Thoracic aorta (tissue), 1 donor: ENCODE results near the genes FAM172A and GPR150.

- RAMPAGE, long total RNA: no peak
Measured at GRCh38 chr5:91373278-91374266, 9.5 kb downstream of the ARRDC3 start.

DNA sequence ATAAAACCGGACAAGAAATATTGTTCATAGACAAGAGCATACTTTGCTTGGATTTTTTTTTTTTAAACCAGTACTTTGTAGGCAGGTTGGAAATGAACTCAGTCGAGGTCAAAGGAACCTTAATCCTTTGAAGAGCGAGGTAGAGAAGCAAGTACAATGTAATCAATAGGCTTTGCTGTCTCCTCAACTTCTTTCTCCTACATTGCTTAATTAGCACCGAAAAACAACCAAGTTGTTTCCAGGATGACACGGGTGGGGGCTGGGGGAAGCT is 683 bp upstream of the ARRDC3 start:
- RAMPAGE, long total RNA: no peak

DNA sequence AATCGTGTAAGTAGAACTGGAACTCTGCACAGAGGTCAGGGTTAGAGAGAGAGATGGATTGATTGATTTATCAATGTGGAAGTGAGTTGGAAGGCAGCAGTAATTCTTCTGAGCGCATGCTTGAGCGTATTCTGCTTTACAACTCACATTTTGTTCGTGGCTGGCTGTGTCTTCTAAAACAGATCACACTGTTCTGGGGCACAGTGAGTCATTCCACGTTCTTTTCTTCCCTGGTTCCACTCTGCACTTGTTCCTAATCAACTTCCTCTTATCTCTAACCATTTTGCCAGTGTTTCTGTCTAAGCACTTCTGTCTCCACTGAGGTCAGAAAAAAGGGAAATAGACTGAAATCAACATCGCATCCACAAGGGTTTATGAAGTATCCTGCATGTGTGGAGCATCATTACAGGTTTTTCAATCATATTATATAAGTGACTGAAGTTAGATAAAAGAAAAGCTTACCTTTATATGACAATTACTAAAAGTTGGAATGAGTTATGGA is 86.7 kb upstream of the ARRDC3 start:
- RAMPAGE, long total RNA: no peak

- RAMPAGE, long total RNA: no peak
Measured at GRCh38 chr5:92927099-92927508, 655.9 kb upstream of the NR2F1 start.

DNA sequence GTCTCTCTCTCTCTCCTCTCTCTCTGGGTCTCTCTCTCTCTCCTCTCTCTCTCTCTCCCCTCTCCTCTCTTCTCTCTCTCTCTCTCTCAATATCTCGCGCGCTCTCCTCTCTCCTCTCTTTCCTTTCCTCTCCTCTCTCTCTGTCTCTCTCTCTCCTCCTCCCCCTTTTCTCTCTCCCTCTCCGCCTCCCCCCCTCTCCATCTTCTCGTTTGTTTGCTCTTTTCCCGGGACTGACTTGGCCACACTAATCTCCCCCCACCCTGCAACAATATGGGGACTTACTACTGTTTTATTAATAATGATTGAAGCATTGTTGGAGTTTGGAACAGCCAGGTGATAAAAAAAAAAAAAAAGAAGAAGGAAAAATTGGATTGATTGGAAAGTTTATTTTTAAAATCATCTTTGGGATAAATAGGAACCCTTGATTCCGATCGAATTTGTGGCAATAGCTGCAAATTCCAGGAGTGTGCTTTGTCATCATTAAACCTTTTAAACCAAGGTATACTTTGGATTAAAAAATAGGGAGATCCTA is 1.0 kb upstream of the NR2F1 start:
- RAMPAGE, long total RNA: no peak

GRCh38 chr5:93600310-93600880 is 17.4 kb downstream of the NR2F1 start:
- RAMPAGE, long total RNA: no peak

- RAMPAGE, long total RNA: no peak
Measured at GRCh38 chr5:93601369-93602265, 18.6 kb downstream of the NR2F1 start.

GRCh38 chr5:93622247-93622917 is 39.4 kb downstream of the NR2F1 start:
- RAMPAGE, long total RNA: no peak

DNA sequence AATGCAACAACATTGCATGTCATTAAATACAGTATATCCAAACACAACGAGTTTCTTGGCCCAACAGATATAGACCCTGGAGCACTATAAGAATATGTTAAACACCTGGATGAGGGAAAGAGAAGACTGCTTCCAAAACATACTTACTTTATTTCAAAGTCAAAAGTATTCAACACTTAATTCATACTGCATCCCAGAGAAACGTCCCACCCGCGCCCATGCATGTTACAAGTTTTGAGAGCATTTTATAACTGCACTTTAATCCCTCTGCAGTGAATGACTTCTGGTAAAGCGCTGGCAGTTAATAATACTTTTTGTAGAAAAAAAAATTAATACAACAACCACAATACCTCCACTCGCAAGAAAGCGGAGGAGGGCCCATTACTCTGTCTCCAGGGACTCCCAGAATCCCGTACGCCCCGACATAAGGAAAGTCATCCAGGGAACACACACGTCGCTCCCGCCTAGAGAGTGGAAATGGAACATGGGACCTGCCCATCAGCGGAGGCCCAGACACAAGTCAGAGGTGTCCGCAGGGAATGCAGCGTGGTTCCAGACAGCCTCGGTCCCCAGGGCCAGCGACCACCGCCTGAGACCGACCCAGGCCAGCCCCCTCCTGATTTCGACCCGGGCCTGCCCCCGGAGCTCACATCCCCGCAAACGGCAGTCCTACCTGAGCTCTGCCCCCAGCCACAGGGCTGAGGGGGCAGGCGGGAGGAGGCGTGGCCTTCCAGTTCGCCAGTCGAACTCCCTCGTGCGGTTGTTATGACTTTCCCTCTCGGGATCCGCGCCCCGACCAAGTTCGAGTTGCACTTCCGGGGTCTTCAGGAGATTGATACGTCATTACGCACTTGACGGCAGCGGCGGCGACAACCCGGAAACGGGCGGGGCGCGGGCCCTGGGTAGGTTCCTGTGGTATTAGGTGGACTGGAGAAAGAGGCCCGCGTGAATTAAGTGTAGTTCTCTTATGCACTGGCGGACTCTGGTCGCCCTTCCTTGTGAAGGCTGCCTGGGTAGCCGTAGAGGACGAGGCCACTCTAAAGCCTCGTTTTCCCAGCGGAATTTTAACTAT is at the start of gene FAM172A:
FAM172A (minus strand) TSS at position 826 of the 1,072 bp plus-strand sequence.
- RAMPAGE, long total RNA: start-site peak on the minus strand centred at position 711 of the sequence, 35 bp wide, 69 reads; start-site peak on the minus strand centred at position 812 of the sequence, 40 bp wide, 240 reads

- RAMPAGE, long total RNA: no peak
Measured at GRCh38 chr5:94471505-94471889, 146.9 kb downstream of the KIAA0825 start.

DNA sequence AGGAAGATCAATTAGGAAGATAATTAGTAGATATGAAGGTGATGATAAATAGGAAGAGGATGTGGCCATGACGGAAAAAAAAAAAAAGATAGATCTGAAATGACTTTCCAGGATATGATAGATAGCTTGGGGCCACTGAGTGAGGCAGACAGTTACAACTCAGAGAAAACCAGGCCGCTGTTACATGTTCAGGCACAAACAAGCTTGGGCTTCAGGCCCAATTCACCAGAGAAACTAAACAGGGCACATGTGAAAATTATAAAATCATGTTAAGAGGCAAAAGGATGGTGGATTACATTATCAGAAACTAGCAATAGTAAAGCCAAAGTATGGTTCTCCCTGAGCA is 43.1 kb downstream of the KIAA0825 start:
- RAMPAGE, long total RNA: no peak

GRCh38 chr5:94707135-94707736 is 88.8 kb downstream of the SLF1 start:
- RAMPAGE, long total RNA: no peak

DNA sequence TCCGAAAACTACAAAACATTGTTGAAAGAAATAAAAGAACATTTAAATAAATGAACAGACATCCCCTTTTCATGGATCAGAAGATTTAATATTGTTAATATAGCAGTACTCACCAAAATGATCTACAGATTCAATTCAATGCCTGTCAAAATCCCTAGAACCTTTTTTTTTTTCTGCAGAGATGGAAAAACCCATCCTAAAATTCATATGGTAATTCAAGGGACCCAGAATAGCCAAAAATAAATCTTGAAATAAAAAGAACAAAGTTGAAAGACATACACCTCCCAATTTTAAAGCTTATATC is 5.2 kb downstream of the ARSK start:
- RAMPAGE, long total RNA: no peak

GRCh38 chr5:95619821-95620233 is at the start of gene GPR150:
Gene GPR150, plus strand, starts transcription at chr5:95620087.
- RAMPAGE, long total RNA: no peak

DNA sequence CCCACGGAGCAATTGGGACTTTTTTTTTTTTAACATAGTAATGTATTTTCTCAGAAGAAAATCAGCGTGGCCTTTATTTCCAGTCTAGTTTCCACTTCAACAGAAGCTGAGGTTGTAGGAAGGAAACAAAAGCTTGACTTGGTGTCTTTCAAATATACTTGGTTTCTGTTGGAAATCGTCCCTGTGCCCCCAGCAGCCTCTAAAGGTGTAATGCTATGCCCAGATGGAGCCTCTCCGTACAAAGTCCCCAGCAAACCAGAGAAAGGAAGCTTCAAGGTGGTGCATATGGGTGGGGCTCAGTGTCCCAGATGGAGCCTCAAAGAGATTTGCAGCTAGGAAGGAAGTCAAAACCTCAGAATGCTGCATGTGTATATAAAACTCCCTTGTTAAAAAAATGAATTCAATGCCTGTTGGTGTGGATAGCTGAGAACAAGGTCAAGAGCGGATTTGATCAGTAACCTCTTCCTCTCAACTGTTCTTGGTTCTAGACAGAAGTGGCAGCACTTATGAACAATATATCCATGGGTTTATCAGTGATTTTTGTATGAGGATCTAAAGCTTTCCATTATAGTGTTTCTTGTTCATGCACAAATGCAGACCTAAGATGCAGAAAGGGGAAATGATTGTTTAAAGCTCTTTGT is 2.4 kb downstream of the GPR150 start:
- RAMPAGE, long total RNA: no peak

DNA sequence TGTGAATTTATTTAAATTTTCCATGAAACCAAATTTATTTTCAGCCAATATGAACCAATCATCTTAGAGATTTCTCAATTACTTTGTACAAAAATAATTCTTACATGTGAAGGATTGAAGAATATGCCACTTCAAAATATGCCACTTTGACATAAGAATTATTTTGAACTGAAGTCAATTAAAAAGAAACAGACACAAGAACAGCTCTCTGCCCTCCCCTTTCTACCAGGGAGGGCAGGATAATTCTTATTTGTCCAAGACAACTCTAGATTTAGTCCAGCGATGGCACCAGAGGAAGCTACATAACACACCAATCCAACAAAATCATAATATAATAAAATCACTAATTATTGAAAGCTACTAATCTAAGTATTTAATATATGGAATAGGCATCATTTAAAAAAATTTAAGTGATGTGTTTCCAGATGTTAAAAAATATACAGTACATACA is 11.8 kb upstream of the SPATA9 start:
- RAMPAGE, long total RNA: no peak

DNA sequence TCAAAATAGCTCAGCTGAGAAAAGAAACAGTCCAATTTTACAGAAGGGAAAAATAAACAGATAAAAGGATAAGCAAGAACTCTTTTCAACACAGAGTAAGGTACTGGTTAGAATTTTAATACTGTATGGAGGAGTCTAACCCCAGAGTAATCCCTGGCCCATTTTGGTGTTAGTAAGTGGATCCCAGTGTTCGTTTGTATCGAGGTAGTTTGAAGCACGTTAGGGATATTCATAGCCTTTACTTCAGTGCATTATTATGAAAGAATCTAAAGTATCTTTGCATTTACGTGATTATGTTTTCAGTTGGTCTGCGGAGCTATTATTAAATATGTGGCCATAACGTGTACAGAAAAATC is 912 bp upstream of the RHOBTB3 start:
- RAMPAGE, long total RNA: no peak

DNA sequence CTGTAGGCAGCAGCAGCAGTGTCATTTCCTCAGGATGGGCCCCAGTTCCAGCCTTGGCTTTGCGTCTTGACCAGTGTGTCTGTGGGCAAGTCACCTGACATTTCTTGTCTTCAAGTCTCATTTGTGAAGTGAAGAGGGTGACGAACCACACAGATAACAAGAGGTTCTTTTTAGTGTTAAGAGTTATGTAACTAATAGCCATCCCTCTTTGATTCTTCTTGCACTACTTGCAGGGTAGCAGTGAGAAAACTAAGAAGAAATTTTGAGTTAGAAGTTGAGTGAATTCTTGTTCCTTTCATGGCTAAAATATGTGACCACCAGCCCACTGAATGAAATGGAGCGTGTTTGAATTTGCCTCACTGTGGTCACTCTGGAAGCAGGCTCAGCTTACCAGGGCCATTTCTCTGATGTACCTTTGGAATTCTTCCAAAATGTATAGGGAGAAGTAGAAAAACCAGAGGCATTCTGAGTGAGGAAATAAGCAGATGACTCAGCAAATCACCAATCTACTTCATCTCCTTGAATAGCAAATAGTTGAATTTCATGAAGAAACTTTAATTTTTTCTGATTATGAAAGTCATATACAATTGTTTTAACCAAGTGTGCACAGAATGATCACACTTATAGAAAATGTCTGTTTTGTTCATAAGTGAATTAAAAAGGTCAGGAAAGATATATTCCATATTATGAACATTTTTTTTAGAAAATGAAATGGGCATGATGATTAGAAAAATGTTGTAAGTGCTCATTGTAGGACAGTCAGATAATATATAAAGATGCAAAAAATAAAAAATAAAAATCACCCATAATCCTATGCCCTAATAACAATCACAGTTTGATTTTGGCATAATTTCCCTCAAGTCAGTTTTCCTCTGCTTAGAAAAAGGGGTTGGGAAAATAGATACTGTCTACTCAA is 42.6 kb downstream of the RHOBTB3 start:
- RAMPAGE, long total RNA: start-site peak on the plus strand centred at position 216 of the sequence, 869 bp wide, 10 reads

DNA sequence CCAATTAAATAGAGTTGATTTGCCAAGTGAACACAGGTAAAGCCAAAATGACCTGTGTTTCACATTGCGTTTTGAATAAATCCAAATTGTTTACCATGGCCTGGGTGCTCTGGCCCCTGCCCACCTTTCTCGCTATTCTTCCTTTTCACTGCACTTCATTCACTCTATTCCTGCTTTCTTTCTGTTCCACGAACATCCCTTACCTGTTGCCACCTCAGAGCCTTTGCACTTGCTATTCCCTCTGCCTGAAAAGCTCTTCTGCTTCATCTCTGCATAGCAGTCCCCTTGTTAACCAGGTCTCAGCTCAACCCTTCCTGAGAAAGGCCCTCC is 6.8 kb downstream of the GLRX start:
- RAMPAGE, long total RNA: no peak

- RAMPAGE, long total RNA: no peak
Measured at GRCh38 chr5:95878709-95879629, 56.4 kb upstream of the GLRX start.